Lung (tissue), 4 donors: ENCODE measurements around a stretch of chr18.

- PRO-cap = no peak
- RAMPAGE, long total RNA = no peak
- RRBS = no CpG with 5 or more reads among the region's 22 CpGs
Measured at GRCh38 chr18:13313033-13313851, 94.7 kb downstream of the LDLRAD4 start.

DNA sequence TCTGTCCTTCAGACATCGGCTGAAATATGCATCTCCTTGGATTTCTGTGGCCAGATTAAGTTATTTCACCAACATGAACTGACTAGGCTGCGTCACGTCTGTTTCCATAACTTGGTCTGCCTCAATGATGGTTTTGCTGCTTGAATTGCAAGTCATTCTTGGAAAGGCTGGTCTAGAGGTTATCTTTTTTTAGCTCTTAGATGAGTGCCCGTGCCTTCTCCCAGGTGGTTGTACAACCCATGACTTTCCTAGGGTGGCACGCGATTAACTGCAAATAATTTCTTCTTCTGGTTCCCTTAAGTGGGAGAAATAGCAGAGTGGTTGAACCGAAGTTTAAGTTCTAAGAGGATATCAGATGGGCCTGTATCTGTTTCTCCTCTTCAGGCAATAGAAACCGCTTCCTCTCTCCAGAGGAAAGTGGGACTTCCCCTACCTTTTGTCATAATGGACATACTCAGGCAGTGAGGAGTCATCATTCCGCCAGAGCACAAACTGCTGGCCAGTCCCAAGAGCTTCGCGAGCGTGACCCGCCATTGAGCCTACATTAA is 158.7 kb downstream of the LDLRAD4 start:
- PRO-cap = no peak
- RAMPAGE, long total RNA = no peak
- RRBS = no CpG with 5 or more reads among the region's 13 CpGs

GRCh38 chr18:13381236-13381702 is 162.7 kb downstream of the LDLRAD4 start:
- PRO-cap = no peak
- RAMPAGE, long total RNA = no peak
- RRBS = no CpG with 5 or more reads among the region's 9 CpGs

DNA sequence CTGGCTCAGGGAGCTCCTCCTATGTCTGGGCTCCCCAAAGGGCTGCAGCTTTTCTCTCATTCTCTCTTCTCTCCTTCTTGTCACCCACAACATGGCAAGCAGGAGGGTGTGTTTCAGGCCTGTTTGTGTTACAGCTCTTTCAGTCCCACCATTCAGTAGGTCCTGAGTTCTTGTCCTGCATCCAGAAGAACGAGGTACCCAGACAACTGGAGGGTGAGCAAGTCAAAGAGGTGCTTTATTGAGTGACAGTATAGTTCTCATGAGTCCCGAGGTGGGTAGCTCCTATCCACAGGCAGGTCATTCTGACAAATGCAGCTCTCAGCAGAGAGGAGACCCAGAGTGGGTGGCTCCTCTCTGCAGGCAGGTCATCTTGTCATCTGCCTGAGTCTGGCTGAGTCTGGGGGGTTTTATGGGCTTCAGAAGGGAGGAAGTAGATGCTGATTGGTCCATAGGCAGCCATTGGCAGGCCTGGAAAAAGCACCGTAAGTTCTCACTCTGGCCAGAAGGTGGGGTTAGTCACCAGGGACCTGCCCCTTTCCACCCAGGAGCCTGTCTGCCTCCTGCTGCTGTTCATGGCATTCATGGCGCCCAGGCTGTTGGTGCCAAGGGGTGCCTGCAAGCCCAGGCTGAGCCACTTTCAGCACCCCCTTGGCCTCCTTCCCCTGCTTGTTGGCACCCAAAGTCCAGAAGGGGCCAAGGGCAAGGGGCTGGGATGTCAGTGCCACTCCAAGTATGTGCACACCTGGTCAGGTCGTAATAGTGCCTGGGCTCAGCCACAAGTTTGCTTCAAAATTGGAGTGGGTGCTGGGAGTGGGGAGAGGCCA is 178.4 kb downstream of the FAM210A start:
- PRO-cap = no peak
- RAMPAGE, long total RNA = no peak
- RRBS = no CpG with 5 or more reads among the region's 5 CpGs

DNA sequence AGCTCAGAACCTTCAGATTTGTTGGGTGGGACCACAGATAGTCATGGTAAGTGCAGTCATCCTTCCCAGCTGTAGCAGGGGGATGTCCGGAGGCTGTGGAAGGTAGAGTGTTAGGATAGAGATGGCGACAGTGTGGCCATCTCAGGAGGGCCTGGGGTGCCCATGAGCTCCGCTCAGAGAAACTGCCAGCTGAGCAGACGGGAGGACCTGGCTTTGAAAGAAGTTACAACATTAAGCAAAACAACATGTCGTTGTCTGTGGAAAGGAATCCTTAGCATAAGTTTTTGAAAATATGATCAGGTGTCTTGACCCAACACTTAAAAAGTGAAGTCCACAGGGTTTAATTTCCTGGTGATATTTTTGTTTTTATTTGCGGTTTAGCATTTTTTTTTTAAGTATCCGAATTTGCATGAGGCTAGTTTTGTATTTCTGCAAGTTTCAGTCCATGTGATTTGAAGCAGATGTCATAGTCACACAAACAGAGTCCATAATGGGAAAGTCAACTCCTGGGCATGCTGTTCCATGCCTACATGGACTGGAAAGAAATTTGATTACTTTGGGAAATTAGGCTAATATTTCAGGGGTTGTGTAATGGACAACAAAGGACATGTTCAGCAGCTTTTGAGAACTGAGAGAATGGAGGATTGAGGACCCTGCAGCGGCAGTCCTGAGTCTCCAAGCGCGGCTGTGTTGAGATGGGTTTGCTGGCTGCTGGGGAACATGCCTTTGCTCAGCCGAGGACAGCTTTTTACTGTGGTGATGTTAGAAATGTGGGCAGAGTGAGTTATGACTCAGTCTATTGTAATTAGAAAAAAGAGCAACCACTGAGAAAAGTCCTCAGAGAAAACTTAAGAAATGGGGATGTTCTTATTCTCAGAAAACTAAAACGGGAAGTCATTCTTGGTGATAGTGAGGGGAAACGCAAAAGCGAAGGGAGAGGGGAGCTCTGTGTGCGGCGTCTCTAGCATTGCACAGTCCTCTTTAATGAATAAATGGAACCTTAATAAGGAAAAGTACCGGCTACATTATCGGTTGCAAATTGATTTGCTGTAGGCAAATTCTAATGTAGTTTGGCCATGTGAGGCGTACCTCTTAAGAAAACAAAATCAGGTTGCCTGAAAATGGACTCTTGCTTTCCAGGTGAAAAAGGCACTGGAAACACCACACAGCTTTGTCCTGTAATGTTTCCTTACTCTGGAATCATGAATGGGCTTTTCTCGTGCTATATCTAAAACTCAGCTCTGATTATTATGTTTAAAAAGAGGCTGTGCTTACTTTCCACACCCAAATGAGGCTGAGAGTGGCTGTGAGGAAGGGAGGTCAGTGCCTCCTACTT is 149.2 kb downstream of the FAM210A start:
- PRO-cap = no peak
- RAMPAGE, long total RNA = no peak
- RRBS = no CpG with 5 or more reads among the region's 20 CpGs

DNA sequence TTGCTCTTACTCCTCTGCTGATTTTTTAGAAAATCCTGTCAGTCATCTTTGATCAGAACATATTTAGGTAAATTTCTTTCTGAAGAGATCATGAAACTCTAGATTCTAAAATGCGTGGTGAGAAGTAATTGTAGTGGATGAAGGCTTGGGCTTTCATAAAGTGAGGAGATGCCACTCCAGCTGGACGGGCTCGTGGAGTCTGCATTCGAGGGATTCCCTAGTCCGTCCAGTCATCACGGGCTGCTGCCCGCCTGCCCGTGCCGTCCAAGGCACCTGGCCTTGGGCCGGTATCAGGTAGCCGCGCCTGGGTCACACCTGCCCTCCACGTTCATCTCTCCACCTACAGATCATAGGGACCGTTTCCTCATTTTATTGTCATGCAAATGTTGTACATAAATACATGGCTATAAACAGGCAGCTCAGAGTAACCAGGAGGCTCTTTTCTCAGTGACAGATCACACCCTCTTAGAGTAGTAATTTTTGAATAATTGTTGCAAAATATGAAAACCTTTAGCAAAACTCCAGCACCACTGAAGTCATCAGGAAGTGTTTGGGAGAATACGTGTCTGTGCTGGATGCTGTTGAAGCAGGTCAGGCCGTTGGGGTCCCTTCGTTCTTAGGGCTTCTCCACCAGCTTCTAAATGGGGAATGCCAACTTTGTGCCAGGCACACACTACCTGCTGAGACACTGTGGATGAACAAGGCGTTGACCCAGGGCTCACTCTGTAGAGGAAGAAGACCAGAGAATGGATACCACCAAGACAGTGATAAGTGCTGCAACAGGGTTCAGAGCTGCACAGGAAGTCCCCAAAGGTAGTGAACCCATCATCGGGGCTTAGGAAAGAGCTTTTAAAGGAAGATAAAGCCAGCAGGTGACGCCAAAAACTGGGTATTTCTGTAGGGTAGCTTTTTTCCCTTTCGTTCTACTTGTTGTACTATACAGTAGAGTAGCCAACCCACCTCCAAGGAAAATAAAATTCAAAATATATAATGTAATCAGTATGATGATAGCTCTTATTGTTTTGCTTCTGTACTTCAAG is 112.5 kb downstream of the FAM210A start:
- PRO-cap = no peak
- RAMPAGE, long total RNA = no peak
- RRBS = no CpG with 5 or more reads among the region's 21 CpGs

- PRO-cap = no peak
- RAMPAGE, long total RNA = no peak
- RRBS = no CpG with 5 or more reads among the region's 2 CpGs
Measured at GRCh38 chr18:13734433-13734889, 8.0 kb downstream of the RNMT start.

DNA sequence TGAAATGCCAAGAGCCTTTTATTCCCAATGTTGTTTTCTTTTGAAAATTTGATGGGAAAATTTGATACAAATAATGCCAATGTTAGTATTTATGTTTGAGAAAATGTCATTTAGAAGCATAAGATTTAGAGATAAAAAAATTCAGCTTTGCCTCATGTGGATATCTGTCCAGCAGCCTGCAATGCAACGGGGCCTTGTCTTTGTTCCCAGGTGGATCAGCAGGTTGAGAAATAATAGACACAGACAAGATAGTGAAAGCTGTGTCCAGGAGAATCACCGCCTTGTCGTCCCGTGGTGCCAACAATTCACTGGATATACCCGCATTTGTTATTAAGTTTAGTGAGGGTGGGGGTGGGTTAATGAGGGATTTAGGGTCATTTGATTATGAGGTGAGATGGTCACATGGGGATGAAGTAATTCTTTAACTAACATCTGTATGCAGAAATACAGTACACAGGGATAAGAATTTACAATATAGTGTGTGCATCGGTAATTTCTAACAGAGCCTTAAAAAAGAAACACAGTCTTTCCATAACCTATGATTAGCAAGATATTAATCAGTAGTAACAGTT is 50.0 kb downstream of the ANKRD30B start:
- PRO-cap = no peak
- RAMPAGE, long total RNA = no peak
- RRBS = no CpG with 5 or more reads among the region's 6 CpGs

DNA sequence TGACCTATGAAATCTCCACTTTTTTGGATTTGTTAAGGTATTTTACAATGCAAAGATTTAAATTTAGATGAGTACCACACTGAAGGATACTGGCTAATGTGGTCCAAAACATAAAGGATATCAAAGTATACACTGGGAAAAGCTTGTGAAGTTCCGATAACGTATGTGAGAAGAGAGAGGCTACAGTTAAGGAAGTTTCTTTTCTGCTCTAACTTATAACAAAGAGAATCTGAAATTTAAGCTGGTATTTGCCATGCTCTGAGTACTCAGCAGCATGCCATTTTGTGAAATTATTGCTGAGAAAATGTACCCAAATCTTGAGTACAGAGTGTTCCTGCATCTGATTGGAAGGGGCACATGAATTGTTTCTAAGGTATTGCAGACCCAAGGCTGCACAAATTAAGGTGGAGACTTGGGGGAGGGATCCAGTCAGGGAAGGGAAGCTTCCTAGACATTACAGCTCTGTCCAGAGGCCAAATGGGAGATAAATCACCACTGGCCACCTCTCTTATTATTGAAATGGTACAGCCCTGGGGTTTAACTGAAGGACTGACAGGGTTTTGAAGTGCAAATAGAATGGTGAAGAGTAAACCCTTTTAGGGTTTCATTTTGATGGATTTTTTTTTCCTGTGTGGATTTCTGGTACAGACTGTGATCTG is 119.1 kb downstream of the GREB1L start:
- PRO-cap = no peak
- RAMPAGE, long total RNA = no peak
- RRBS = no CpG with 5 or more reads among the region's 2 CpGs

GRCh38 chr18:21602188-21602601 is 1.7 kb upstream of the ESCO1 start:
- PRO-cap = no peak
- RAMPAGE, long total RNA = no peak
- RRBS = no CpG with 5 or more reads among the region's 12 CpGs

GRCh38 chr18:21740272-21740680 is 316 bp upstream of the MIB1 start:
- PRO-cap = bidirectional peak, plus-strand start at chr18:21740838, minus-strand start at chr18:21740614
- RAMPAGE, long total RNA = no peak
- RRBS = under 1% methylated on average over 5 of the region's 12 CpGs

GRCh38 chr18:21741317-21741883 is 808 bp downstream of the MIB1 start:
- PRO-cap = bidirectional peak, plus-strand start at chr18:21741366, minus-strand start at chr18:21741278
- RAMPAGE, long total RNA = no peak
- RRBS = 2% methylated on average over 40 of the region's 77 CpGs

DNA sequence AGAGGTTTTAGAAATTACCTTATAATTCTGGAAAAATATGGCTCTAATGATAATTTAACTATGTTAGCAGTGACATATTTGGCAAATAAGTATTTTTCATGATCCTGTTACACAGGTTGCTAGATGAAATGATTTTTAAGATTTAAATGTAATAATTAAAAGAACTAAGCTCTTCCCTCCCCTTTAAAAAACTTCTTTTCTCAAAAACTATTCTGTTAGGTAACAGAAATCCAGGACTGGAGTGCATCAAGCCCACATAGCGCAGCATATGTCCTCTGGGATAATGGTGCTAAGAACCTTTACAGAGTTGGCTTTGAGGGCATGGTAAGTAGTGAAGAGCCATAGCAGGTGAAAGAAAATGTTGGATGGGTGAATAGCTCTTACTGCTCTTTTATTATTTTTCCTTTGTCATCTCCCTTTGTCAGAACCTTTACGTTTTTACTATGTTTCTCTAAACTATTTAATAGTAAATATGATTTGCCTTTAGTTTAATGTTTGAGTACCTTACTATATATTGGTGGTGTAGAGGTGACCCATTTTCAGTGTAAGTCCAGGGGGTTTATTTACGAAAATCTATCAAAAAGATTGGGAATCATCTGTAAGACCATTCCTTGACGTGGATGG is 32.9 kb downstream of the MIB1 start:
- PRO-cap = no peak
- RAMPAGE, long total RNA = no peak
- RRBS = no CpG with 5 or more reads among the region's 4 CpGs

GRCh38 chr18:21852405-21853609 is 112.2 kb downstream of the MIB1 start:
- PRO-cap = no peak
- RAMPAGE, long total RNA = no peak
- RRBS = no CpG with 5 or more reads among the region's 7 CpGs

GRCh38 chr18:21856692-21857342 is 116.2 kb downstream of the MIB1 start:
- PRO-cap = no peak
- RAMPAGE, long total RNA = no peak
- RRBS = no CpG with 5 or more reads among the region's 9 CpGs

GRCh38 chr18:21997827-21998098 is 171.6 kb upstream of the GATA6 start:
- PRO-cap = no peak
- RAMPAGE, long total RNA = no peak
- RRBS = no CpG with 5 or more reads among the region's 2 CpGs

- PRO-cap = no peak
- RAMPAGE, long total RNA = no peak
- RRBS = no CpG with 5 or more reads among the region's 7 CpGs
Measured at GRCh38 chr18:22044319-22044945, 125.0 kb upstream of the GATA6 start.

DNA sequence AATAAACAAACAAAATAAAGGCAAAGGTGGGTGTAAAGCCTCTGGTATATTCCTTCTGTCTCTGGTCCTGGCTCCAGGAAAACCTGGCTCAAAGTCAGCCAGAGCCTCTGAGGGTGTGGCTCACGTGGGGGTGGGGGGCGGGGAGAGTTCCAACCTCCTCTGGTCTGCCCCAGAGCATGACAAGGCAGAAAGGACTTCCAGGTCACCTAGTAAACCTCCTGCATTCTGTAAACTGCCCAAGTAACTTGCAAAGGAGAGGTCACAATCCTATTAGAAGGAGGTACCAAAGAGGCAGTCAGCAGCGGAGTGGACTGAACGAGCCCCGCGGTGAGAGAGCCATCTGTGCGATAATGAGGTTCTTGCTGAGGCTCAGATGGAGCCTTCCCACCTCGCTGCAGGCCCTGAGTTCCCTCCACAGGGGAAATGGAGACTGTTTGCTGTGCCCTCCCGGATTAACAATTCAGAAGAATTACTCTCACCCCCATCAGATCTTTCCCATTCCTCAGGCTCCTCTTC is 58.9 kb upstream of the GATA6 start:
- PRO-cap = no peak
- RAMPAGE, long total RNA = no peak
- RRBS = no CpG with 5 or more reads among the region's 9 CpGs

DNA sequence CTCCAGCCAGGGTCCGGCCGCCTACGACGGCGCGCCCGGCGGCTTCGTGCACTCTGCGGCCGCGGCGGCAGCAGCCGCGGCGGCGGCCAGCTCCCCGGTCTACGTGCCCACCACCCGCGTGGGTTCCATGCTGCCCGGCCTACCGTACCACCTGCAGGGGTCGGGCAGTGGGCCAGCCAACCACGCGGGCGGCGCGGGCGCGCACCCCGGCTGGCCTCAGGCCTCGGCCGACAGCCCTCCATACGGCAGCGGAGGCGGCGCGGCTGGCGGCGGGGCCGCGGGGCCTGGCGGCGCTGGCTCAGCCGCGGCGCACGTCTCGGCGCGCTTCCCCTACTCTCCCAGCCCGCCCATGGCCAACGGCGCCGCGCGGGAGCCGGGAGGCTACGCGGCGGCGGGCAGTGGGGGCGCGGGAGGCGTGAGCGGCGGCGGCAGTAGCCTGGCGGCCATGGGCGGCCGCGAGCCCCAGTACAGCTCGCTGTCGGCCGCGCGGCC is 2.3 kb downstream of the GATA6 start:
- PRO-cap = no peak
- RAMPAGE, long total RNA = no peak
- RRBS = 5% methylated on average over 23 of the region's 78 CpGs

DNA sequence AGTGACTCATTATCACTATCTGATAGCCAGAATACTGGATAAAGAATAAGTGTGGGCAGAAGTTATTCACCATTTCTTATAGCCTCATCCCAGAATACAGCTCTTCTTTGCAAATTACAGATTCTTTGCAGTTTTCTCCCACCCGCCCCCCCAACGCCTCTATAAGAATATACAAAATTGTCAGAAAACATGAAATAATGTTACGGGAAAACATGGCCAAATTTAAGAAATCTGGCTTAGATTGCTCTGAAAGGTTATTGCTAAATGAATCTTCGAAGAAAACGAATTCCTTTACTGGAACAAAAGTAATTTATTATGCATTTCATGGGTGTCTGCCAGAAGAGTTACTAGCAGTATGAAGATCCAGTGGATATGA is 21.8 kb downstream of the GATA6 start:
- PRO-cap = no peak
- RAMPAGE, long total RNA = no peak
- RRBS = no CpG with 5 or more reads among the region's 5 CpGs